ENCODE measurements around the genes KLHL18, MAP4 and CELSR3.

DNA sequence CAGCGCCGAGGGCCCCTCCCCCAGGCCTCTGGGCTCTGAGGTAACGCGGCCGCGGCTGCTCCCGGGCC is 479 bp upstream of the SETD2 start:
- PRO-cap, result no peak

GRCh38 chr3:47188057-47188256 is 24.0 kb upstream of the SETD2 start:
- PRO-cap, result no peak

DNA sequence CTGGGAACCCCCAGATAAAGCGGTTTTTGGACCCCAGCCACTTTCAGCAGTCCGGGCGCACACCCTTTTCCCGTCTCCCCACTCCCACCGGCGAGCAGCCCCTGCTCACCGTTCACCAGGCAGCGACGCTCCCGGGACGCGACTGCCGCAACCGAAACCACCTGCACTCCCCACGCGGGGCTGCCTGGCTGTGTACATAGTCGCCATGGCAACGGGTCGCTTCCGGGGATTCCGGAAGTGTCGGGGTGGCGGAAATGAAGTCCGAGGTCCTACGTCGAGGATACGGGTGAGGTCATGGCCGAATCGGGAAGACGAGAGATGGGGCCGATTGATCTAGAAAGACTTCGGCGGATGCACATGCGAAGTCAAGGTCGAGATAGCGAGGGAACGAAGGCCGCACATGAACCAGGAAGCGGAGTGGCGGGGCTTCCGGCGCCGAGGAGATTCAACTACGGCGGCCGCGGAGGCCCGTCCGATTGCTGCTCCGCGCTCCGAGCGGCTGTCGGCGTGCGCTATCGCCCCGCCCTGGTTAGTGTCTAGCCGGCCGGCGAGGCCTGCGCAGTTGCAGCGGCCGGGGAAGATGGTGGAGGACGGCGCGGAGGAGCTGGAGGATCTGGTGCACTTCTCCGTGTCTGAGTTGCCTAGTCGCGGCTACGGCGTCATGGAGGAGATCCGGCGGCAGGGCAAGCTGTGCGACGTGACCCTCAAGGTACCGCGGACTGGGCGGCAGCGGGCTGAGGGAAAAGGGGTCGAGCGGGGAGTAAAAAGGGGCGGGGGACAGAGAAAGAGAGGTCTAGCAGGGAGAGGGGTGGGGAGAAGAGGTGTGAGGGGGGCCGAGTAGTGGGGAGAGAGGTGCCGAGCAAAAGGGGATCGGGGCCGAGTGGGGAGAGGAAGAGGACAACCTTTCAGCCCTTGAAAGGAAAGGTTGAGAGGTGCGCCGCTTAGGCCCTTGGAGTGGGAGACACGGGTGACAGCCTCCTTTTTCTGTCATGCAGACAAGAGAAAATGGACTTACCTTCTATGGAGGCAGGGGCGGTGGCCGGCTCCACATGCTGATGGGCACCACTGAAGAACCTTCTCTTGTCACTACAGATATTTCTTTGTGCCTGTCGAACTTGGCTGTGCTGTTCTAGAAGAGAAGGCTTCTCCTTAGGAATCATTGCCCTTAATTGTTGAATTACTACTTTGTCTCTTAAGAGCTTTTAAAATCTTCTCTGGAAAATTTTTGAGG is at the start of gene KLHL18:
Gene KLHL18 (plus strand): TSS at position 559 of the 1,231 bp plus-strand sequence.
- PRO-cap, result bidirectional peak, plus-strand start at position 264 of the sequence, minus-strand start at position 172 of the sequence; bidirectional peak, plus-strand start at position 561 of the sequence, minus-strand start at position 419 of the sequence

DNA sequence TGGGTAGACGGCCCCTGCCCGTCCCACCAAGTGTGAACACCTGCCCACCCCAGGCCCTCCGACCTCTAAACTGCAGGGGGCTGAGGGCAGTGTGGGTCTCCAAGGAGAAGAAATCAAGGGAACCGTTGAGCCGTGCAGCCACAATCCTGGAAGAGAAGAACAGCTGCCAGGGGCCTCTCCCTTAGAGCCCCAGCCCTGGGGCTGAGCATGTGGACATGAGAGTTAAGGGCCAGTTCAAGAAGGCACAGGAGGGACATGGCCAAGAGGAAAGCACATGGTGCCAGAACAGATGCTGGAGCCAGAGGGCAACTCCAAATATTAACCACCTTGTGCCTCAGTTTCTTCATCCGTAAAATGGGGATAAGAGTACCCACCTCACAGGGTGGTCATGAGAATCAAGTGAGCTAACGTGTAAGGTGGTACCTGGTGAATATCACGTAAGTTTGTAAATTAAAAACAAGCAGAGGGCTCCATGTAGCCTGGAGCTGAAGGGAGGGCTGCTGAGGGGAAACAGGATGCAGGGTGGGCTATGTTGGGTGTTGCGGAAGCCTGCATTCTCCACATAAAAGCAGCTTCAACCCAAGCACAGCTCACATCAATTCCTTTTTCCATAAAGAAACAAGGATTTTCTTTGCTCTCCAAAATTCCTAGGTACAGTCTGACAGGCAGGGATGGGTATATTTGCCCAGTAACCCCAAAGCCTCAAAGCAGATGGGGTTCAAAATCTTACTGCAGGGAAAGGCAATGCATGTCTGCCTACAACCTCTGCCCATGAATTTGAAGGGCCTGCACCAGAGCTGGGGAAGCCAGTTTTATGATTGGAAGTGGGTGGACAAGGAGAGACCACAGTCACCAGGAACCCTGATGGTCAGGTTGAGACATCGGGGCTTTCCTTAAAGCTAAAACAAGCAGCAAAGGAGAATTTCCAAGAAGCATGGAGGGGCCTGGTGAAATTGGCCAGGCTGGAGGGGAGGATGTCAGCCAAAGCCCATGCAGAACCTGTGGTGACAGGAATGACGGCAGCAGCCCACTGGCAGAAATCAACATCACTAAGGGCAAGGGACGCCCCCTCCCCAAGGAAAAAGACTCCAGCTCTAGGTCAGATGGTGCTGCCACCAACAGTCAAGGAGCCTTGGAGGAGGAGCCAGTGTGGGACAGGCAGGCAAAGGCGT is 34.6 kb downstream of the PTPN23 start:
- PRO-cap, result no peak

DNA sequence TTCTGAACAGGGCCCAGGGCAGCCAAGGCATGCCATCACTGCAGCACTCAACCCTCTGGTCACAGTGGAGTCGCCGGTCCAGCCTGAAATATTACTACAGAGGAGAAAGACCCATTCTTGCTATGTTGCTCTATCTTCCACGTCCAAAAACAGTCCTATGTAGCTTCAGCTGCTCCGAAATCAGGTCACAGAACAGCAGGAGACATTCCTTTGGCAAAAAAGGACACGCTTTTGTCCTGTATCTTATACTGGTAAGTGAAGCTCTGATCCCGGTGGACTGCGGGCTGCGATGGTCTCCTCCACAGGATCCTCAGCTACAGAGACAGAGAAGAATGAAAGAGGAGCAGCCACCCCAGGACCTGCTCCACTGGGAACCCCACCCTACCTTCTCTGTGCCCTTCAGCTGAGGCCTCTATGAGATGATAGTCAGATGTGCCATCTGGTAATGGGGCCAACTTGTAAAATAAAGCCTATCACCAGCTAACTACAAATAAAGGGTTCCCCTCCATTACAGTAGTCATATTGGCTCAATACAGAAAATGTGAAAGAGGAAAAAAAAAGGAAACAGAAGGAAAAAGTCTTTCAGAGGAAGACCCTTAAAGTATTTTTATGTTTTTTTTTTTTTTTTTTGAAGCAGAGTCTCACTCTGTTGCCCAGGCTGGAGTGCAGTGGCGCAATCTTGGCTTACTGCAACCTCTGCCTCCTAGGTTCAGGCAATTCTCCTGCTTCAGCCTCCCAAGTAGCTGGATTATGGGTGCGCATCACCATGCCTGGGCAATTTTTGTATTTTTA is 17.4 kb downstream of the ELP6 start:
- PRO-cap, result no peak

- PRO-cap, result no peak
Measured at GRCh38 chr3:47542497-47543273, 29.2 kb upstream of the ELP6 start.

GRCh38 chr3:47777913-47778314 is 3.8 kb downstream of the SMARCC1 start:
- PRO-cap, result unidirectional peak, plus-strand start at chr3:47778122

DNA sequence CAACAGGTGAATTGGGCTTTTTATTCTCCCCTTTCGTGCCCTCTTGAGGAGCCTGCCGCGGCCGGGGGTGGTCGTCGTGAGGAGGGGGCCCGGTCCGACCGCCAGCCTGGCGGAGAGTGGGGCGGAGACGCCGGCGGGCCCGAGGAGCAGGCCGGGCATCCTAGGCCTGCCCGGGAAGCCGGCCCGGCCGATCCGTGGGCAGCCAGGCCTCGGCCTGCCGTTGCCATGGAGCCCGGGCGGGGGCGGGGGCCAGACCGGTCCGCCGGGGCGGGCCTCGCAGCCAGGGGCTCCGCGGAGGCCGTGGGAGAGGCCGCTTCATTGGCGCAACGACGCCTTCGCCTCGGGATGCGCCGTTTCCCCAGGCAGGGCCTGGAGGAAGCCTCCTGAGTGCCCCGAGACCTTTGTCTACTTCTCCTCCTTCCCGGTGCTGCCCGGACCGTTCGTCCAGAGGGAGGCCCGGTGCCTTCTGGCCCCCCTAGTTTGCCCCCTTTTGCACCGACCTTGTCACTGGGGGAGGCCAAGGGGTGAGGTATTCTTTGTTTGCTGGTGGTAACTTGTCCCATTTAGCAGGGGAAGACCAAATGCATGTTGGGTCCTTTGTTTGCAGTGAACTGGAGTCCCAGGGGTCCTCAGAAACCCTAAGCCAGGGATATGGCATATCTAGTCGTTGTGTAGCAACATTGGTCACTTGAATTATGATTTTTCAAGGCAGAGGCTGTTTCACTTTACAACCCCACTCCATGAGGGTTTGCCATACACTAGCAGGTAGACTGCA is 456 bp downstream of the DHX30 start:
- PRO-cap, result no peak

DNA sequence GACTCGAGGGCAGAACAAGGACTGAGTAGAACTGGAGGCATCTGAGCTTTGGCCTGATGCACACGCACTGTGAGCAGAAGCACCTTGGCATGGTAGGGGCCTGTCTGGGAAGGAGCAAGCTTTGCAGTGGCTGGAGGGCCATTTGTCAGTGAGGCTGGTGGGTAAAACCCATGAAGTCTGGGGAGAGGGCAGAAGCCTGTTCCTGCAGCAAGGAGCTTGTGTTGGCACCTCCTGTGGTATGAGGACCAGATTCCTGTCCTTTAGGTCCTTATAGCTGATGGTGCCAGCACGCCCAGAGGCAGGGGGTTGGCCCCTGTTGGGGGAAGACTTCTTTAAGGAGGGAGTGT is 41.4 kb downstream of the DHX30 start:
- PRO-cap, result no peak

- PRO-cap, result no peak
Measured at GRCh38 chr3:47961729-47962076, 54.5 kb downstream of the MAP4 start.

- PRO-cap, result no peak
Measured at GRCh38 chr3:48015601-48016971, at the start of gene MAP4. Gene MAP4, minus strand, starts transcription at chr3:48016416.

DNA sequence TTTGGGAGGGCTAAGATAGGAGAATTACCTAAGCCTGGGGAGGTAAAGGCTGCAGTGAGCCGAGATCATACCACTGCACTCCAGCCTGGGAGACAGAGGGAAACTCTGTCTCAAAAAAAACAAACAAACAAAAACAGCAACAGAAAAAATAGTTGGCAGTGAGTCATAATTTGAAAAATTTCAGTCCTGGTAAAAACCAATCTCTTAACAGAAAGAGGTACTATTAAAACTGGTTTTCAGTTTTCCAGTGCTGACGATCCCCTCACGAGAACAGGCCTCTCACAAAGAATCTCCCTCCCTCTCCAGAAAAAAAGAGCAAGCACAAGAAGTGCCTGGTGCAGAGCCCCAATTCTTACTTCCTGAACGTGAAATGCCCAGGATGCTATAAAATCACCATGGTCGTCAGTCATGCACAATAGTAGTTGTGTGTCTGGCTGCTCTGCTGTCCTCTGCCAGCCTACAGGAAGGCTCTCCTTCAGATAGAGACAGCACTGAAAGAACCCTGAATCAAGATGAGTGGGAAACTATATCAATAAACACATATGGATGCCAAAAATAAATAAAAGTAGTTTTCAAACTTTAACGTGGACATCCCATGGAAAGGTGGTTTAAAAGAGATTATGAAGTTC is 22.9 kb upstream of the MAP4 start:
- PRO-cap, result no peak

GRCh38 chr3:48186721-48187855 is 1.1 kb downstream of the CDC25A start:
- PRO-cap, result no peak

- PRO-cap, result no peak
Measured at GRCh38 chr3:48398257-48399155, 26.5 kb downstream of the FBXW12 start.

GRCh38 chr3:48402068-48402722 is 27.7 kb downstream of the PLXNB1 start:
- PRO-cap, result no peak

- PRO-cap, result no peak
Measured at GRCh38 chr3:48422663-48423299, 7.1 kb downstream of the PLXNB1 start.

- PRO-cap, result bidirectional peak, plus-strand start at chr3:48473235, minus-strand start at chr3:48473107
Measured at GRCh38 chr3:48472554-48473383, 6.7 kb downstream of the TREX1 start.

- PRO-cap, result no peak
Measured at GRCh38 chr3:48503026-48503379, 971 bp downstream of the SHISA5 start.

- PRO-cap, result no peak
Measured at GRCh38 chr3:48594336-48594759, 781 bp downstream of the COL7A1 start.

DNA sequence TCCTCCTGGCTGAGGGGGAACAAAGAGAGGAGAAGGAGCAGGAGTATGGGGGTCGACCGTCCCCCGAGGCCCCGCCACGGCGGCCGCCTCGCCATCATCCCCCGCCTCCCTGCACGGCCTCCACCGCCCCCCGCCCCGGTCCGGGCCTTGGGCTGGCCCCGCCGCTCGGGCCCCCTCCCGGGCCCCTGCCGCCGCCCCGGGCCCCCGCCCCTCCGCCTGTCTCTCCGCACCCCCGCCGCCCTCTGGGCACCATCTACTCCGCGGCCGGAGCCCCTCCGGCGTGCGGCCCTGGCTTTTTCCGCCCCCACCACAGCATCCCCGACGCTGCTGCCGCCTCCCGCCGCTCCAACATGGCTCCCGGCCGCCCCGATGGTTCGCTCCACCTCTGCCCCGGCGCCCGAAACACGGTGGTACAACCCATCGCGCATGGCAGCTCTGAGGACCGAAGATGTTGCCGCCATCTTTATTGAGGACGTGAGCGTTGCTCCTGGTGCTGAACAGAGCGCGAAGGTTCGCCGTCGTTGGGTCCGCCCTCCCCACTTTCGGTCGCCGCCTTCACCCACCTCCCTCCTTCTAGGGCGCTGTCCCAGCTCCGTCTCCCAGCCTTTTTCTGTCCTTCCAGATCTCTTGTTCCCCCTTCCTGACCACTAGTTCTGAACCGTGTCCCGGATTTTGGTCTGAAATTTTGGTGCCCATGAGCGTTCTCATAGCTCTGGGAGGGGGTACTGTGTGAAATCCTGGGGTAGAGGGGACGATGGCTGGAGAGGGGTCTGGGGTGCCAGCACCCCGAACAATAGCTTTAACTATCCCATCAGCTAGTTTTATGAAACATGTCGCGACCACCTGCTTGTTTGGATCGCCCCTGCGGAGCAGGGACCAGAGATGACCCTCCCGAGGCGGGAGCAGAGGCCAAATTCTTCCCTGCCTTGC is at the start of gene CELSR3:
Gene CELSR3 (minus strand): TSS at position 350 of the 930 bp plus-strand sequence.
- PRO-cap, result no peak

Measured in SP-49 (cell line).